Metastatic Breast Carcinoma in the Ovary (tissue), 3 donors: ENCODE data around the genes CCDC50 and PYDC2.

DNA sequence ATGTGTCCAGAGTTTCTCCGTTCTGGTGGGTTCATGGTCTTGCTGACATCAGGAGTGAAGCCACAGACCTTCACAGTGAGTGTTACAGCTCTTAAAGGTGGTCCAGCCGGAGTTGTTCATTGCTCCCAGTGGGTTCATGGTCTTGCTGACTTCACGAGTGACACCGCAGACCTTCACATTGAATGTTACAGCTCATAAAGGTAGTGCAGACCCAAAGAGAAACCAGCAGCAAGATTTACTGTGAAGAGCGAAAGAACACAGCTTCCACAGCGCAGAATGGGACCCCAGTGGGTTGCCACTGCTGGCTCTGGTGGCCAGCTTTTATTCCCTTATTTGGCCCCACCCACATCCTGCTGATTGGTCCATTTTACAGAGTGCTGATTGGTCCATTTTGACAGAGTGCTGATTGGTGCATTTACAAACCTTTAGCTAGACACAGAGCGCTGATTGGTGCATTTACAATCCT, 185.3 kb downstream of the P3H2 start:
- PRO-cap, 3 experiments = no peak in any of the 3 experiments

GRCh38 chr3:189937242-189938015, 183.3 kb downstream of the P3H2 start:
- PRO-cap, 3 experiments = no peak in any of the 3 experiments

- PRO-cap, 3 experiments = no peak in any of the 3 experiments
Measured at GRCh38 chr3:189981547-189981991, 139.1 kb downstream of the P3H2 start.

DNA sequence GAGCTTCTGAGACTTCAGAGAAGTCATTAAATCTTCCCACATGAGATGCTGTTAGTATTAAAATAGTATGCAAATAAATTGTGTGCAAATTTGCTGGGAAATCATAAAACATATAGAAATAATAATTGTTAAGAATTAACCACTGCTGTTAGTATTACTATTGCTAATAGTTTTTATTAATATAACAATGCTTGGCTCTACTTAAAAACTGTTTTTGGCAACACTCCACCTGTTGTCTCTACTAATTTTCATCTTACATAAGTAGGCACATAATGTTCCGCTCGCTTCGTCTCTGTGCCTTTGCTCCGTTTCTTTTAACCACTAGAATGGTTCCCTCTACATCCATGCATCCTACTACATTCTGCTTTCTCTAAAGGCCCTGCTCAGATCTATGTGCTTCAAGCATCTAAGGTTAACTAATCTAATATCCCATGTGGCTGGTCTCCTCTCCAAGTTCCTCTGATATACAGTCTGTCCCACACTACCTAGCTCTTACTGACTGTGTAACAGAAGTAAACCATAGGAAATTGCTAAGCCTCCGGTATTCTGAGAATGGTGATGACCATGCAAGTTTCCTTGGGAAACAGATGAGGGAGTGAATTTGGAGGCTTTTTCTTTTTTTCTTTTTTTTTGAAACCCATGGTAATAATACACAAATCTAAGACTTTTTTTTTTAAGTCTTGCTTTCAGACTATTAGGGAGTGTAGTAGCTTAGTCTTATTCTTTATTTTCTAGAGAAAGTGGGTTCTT, 138.3 kb downstream of the P3H2 start:
- PRO-cap, 3 experiments = no peak in any of the 3 experiments

GRCh38 chr3:190053866-190054760, 66.6 kb downstream of the P3H2 start:
- PRO-cap, 3 experiments = no peak in any of the 3 experiments

- PRO-cap, 3 experiments = no peak in any of the 3 experiments
Measured at GRCh38 chr3:190121431-190121827, 732 bp upstream of the P3H2 start.

- PRO-cap, 3 experiments = no peak in any of the 3 experiments
Measured at GRCh38 chr3:190309475-190309852, 12.8 kb downstream of the CLDN1 start.

DNA sequence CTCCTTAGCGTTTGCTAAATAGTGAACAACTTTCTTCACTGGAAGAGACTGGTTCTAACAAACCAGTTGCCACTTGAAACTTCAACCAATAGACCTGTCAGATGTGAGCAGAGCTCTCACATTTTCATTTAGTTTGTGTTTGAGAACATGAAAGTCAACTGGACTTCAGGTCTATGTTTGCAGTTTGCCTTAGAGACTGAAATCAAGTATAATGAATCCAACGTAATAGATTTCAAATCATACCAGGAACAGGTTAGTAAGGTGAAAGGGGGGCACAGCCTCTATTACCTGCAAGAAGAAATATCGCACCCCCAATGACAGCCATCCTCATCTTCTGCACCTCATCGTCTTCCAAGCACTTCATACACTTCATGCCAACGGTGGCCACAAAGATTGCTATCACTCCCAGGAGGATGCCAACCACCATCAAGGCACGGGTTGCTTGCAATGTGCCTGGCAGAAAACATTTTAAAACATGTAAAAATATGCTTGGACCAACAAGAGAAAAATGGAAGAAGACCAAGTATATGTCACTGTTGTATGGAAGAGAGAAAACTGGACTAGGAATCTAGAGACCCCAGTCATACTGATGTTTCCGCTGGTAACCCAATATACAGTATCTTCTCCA, 9.5 kb downstream of the CLDN1 start:
- PRO-cap, 3 experiments = no peak in any of the 3 experiments

DNA sequence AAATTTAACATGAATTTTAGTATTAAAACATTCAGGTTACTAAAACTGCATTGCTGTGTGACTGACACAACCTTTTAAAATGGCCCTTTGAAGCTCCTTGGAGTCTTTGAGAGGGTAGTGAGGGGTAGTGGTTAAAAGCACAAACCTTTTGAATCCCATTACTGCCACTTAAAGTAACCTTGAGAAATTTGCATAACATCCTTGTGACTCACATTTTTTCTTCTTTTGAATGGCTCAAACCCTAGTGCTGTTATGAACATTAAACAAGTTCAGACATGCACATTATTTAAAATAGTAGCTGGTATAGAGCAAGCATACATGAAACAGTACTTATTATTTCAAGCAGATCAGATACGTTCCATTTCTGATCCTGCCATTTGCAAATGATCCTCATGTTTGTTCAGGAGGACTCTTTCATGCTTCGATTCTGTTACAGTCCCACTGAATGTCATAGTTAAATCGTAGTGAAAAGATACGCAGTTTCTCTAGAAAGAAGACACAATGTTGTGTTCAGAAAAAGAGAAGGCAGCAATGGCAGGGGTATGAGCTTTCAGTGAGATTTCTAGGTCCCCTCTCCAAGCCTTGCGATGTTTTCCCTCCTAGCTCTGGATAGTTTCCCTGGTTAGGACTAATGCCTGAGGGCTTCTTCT, 3.8 kb upstream of the CLDN1 start:
- PRO-cap, 3 experiments = no peak in any of the 3 experiments

- PRO-cap, 3 experiments = no peak in any of the 3 experiments
Measured at GRCh38 chr3:190386274-190386960, 1.5 kb upstream of the CLDN16 start.

- PRO-cap, 3 experiments = no peak in any of the 3 experiments
Measured at GRCh38 chr3:190533258-190534005, 19.5 kb downstream of the IL1RAP start.

DNA sequence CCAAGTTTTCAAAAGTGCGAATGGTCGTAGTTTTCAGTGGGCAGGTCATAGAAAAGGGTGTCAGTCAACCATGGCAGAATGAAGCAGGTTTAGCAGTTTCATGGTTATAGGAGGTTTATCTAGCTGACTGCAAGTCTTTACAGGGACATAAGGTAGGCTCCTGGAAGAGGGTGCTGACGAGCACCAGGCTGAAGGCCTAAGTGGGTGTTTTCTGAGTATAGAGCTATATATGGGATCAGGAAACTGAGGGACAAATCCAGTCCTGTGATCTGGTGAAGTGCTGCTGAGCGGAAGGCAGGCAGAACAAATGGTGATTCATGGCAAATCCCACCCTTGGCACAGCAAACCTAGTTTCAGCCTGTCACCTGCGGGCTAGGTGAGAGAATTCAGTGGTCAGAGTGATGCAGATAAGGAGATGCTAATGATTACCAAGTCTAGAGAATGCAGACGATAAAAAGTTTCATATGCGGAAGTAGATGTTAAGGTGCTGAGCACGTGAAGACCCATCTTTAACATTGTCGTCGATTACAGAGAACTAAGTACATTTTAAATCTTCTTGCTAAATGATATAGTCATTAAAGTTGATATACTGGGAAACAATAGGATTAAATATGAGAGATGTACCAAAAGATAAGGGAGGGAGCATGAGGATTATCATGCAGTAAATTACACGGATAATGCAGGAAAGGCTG, 46.6 kb downstream of the IL1RAP start:
- PRO-cap, 3 experiments = no peak in any of the 3 experiments

- PRO-cap, 3 experiments = no peak in any of the 3 experiments
Measured at GRCh38 chr3:190566395-190566867, 52.5 kb downstream of the IL1RAP start.

DNA sequence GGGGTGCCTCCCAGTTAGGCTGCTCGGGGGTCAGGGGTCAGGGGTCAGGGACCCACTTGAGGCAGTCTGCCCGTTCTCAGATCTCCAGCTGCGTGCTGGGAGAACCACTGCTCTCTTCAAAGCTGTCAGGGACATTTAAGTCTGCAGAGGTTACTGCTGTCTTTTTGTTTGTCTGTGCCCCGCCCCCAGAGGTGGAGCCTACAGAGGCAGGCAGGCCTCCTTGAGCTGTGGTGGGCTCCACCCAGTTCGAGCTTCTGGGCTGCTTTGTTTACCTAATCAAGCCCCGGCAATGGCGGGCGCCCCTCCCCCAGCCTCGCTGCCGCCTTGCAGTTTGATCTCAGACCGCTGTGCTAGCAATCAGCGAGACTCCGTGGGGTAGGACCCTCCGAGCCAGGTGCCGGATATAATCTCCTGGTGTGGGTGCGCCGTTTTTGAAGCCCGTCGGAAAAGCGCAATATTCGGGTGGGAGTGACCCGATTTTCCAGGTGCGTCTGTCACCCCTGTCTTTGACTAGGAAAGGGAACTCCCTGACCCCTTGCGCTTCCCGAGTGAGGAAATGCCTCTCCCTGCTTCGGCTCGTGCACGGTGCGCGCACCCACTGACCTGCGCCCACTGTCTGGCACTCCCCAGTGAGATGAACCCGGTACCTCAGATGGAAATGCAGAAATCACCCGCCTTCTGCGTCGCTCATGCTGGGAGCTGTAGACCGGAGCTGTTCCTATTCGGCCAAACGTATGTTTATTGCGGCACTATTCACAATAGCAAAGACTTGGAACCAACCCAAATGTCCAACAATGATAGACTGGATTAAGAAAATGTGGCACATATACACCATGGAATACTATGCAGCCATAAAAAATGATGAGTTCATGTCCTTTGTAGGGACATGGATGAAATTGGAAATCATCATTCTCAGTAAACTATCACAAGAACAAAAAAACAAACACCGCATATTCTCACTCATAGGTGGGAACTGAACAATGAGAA, 102.6 kb upstream of the GMNC start:
- PRO-cap, 3 experiments = no peak in any of the 3 experiments

GRCh38 chr3:191307352-191307763, 21.8 kb upstream of the CCDC50 start:
- PRO-cap, 3 experiments = no peak in any of the 3 experiments

DNA sequence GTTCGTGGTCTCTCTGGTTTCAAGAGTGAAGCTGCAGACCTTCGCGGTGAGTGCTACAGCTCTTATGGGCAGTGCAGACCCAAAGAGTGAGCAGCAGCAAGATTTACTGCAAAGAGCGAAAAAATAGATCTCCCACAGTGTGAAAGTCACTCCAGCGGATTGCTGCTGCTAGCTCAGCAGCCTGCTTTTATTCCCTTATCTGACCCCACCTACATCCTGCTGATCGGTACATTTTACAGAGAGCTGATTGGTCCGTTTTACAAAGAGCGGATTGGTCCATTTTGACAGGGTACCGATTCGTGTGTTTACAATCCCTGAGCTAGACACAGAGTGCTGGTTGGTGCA, 12.9 kb upstream of the CCDC50 start:
- PRO-cap, 3 experiments = no peak in any of the 3 experiments

DNA sequence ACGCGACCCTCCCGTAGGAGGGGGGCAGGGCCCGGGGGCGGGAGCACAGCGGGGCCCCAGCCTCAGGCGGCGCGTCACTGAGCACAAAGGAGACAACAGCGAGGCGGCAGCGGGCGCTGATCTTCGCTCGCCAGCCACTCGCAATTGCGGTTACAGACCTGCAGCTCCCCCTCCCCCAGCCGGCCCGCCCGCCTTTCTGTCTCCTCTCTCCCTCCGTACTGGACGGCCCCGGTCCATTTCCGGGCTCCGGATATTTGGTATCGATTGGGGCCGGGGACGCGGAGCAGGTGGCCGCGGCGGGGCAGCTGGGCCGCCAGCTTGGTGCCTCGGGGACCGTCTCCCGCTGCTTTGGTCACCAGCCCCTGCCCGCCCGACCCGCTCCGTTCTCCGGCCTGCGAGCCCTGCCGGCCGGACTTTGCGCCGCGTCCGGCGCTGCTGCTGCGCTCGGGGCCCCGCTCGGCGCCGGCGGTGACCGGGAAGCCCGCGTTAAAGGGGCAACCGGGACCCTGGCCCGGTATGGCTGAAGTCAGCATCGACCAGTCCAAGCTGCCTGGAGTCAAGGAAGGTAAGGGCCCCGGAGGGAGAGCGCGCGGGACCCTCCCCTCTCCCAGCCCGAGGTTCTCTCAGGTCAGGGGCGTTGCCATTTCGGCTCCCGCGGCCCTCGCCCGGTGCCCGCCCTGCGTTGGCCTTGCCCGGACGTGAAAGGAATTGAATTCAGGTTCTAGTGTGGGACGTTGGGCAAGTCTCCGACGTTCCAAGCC, at the start of gene CCDC50:
CCDC50 (plus strand) TSS at position 236 of the 761 bp plus-strand sequence.
- PRO-cap, 3 experiments = peak in 3 of 3 experiments; most common plus-strand start position 263 of the sequence (in 3); most common minus-strand start position 146 of the sequence (in 3)

- PRO-cap, 3 experiments = no peak in any of the 3 experiments
Measured at GRCh38 chr3:191391774-191392438, 61.6 kb upstream of the UTS2B start.

DNA sequence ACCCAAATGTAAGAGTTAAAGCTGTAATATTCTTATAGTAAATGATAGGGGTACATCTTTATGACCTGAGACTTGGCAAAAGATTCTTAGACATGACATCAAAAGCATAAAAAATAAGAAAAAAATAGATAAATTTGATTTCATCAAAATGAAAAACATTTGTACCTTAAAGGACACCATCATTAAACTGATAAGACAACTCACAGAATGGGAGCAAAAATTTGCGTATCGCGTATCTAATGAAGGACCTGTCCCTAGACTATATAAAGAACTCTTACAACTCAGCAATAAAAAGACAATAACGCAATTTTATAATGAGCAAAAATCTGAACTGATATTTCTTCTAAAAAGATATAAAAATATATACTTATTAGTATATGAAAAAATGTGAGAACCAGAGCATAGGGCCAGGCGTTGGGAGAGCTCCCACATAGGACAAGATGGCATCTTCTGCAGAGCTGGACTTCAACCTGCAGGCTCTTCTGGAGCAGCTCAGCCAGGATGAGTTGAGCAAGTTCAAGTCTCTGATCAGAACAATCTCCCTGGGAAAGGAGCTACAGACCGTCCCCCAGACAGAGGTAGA, at the start of gene PYDC2:
PYDC2 (plus strand) TSS at position 441 of the 583 bp plus-strand sequence.
- PRO-cap, 3 experiments = no peak in any of the 3 experiments

GRCh38 chr3:192409219-192409466, 318.2 kb downstream of the FGF12 start:
- PRO-cap, 3 experiments = no peak in any of the 3 experiments